Psoas muscle (tissue), 2 donors: ENCODE measurements around a stretch of chr12.

DNA sequence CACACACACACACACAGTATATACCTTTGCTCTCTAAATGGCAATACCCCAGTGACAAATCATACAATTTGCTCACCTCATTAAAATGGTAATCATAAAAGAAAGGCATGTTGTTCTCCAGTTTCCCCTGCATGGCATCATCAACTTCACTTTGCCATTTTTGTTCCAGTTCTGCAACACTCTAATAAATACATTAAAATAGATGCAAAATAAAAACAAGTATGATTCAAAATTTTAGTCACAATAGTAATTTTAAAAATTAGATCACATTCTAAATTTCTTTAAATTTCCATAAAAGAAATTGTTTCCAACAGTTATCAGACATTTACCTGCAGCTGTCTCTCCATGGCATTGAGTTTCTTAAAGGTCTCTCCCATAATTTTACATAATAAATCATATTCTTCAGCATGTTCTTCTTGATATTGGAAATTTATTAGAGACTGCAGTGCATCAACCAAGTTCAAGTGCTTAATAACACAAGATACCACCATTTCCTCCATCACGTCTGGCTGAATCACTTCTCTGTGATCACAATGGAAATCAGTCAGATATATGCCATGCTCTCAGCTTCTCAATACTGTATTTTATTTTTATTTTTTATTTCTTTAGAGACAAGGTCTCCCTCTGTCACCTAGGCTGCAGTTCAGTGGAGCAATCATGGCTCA is 122.8 kb downstream of the TRAFD1 start:
- PRO-cap, 2 experiments = no peak in any of the 2 experiments

DNA sequence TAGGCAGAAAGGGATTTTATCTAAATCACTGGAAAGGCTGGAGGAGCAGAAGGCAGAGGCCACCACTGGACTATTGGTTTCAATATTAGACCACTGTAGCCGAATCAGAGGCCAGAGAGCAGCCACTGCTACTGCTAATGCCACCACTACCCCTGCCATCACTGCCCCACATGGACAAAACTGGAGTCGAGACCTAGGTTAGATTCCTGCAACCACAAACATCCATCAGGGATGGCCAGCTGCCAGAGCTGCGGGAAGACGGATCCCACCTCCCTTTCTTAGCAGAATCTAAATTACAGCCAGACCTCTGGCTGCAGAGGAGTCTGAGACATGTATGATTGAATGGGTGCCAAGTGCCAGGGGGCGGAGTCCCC is 7.2 kb upstream of the OAS2 start:
- PRO-cap, 2 experiments = no peak in any of the 2 experiments

DNA sequence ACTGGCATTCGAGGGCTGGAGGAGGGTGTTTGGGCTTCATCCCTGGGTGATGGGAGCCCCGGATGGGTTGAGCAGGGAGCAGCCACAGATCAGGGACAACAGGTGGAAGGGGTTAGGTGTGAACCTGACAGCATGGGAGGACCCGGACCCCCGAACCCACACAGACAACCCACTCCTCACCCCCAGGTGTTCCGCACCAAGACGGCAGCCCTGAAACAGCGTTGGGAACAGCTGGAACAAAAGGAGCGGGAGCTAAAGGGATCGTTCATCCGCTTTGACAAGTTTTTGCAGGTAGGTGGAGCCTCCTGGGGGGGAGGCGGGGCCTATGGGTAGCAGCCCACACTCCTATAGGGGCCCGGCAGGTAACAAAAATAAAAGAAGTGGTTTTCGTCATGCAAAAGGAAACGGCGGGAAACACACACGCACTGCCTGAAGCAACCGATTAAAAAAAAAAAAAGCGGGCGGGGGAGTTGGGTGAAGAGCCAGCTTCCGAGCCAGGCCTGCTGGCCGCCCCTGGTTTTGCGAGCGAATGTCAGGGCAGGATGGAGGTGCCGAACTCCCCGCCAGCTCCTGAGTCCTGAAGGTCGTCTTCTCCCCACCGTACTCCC is 3.2 kb downstream of the CFAP73 start:
- PRO-cap, 2 experiments = no peak in any of the 2 experiments

GRCh38 chr12:113186515-113186983 is 1.0 kb downstream of the RITA1 start:
- PRO-cap, 2 experiments = no peak in any of the 2 experiments

DNA sequence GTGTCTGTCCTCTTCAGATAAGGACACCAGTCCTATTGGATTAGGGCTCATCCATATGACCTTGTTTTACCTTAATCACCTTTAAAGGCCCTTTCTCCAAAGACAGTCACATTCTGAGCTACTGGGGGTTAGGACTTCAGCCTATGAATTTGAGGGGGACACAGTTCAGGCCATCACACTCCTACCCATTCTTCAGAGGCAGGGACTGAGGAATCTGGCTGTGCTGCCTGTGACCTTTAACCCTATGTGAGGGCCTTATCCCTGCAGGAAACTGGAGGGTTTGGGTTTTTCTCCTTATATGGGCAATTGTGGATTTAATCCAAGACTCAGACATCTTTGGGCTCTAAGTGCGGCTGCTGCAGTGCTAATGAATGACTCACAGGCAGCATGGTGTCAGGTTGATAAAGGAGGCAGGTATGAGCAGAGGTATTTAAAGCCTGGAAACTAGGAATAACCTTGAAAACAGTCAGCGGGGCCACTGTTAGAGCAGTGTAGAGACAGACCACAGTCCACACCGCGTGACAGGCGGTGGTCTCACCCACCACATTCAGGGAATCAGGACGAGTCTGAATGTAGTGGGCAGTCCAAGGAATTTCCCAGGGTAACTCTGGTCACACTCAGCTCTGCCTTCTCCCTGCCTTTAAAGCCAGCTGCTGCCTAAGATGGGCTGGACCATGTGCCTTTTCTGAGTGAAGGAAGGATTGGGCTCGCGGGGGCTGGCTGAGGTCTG is 10.3 kb downstream of the TPCN1 start:
- PRO-cap, 2 experiments = peak in 1 of 2 experiments; most common plus-strand start position 459 of the sequence (in 1)

GRCh38 chr12:113276967-113277737 is 55.9 kb downstream of the TPCN1 start:
- PRO-cap, 2 experiments = no peak in any of the 2 experiments

DNA sequence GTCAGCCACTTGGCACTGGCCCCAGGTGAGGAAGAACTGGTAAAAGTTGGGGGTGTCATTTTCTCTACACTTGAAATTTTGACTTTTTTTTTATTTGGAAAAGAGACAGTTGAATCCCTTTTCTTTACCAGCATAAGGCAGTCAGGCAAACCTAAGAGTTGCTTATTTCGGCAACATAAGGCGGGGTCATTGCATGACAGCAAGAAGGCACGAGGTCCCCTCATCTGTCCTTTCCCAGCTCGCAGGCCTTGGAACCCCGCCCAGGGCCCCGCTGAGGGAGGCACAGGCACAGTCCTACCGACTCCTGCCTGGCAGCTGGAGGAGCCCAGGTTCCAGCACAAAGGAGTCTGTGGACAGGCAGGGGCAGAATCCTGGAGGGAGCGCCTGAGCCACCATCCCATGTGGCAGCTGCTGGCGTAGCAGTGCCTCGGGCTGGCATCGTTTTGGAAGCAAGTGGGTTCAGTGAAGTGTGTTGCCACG is 36.2 kb downstream of the SLC8B1 start:
- PRO-cap, 2 experiments = no peak in any of the 2 experiments

GRCh38 chr12:113407853-113408385 is 4.2 kb upstream of the SDS start:
- PRO-cap, 2 experiments = no peak in any of the 2 experiments

GRCh38 chr12:114368739-114369019 is 37.3 kb downstream of the TBX5 start:
- PRO-cap, 2 experiments = no peak in any of the 2 experiments

DNA sequence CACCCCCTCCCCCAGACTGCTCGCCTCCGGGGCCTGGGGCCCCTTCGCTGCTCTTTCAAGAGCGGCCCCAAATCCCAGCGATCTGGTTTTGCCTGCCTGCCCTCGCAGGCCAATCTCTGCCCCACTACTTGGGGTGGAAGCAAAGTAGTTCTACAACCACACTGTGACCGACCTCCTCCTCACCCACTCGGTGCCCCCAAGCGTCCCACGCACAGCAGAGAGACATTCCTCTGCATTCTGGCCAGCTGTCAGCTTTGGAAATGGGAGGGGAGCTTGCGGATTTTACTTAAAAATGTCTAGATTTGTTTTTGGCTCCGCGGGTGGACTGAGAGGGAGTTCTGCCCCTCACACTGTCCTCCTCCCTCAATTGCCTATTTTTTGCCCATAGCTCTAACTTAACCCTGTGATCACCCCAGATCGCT is 2.5 kb upstream of the TBX3 start:
- PRO-cap, 2 experiments = no peak in any of the 2 experiments

DNA sequence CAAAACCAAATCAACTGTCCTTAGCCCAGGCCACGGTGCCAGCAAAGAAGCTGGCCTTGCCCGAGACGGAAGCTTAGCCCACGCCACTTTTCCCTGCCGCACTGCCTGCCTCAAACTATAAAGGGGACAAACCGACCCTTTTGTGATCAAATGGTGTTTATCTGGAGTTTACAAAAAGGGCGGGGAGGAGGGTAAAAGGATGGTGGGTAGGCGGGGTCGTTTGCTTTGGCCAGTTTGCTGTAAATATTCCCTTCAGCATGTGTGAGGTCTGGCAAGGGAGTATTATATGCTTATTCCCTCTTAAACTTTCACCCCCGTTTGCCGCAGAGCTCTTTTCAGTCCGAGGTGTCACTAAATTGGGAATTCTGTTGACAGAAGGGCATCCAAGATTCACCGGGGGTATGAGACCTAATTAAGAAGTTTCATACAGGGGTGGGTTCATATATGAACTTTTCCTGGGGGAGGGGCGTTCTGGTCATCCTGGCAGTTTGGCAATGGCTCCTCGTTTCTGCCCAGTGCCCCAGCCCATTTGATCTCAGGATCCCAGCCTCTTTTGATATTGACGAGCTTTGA is 3.9 kb upstream of the TBX3 start:
- PRO-cap, 2 experiments = no peak in any of the 2 experiments

GRCh38 chr12:114696833-114697927 is 13.2 kb upstream of the TBX3 start:
- PRO-cap, 2 experiments = no peak in any of the 2 experiments

GRCh38 chr12:115088454-115089065 is 404.6 kb upstream of the TBX3 start:
- PRO-cap, 2 experiments = no peak in any of the 2 experiments

DNA sequence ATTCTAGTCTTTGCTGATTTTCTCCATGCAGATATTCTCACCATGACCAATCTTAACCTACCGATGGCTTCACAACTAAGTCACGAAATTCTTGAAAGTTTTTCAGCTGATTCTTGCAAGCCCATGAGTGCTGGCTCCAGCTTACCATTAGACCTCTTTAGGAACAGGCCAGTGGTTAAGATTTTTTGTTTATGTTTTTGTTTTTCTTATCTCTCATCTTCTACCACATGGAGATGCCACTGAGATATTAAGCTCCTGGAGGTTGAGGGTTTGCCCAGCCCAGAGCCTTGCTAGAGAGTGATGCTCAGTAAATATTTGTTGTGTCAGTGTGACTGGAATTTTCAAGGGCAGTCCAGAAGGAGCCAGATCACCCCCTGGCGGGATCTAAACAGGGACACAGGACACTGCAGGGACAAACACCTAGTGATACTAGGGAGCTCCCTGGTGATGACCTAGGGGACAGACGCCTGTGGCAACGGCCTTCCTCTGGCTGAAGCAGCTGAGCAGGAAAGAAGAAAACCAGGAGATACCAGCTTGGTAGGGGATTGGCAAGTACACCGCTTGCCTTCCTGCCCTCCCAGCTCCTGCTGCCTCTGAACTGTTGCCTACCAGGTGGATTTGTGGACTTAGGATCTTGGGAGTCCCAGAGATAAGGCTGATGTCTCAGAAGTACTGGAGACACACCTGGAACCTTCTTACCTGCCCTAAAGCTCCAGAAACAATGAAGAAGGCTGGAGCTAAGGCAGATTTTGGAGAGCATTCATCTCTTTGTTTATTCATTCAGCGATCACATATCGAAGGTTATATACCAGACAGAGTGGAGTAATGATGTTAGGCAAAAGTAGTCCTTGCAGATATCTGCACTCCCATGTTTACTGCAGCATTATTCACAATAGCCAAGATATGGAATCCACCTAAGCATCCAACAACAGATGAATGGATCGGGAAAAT is 714.4 kb upstream of the TBX3 start:
- PRO-cap, 2 experiments = no peak in any of the 2 experiments

DNA sequence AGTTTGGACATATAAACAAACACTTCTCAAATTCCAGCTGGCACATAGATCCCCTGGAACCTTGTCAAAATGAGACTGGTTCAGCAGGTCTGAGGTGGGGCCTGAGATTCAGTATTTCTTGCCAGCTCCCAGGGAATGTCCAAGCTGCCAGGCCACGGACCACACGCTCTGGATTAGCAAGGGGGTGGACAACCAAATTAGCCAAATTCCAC is 789.3 kb upstream of the TBX3 start:
- PRO-cap, 2 experiments = no peak in any of the 2 experiments

DNA sequence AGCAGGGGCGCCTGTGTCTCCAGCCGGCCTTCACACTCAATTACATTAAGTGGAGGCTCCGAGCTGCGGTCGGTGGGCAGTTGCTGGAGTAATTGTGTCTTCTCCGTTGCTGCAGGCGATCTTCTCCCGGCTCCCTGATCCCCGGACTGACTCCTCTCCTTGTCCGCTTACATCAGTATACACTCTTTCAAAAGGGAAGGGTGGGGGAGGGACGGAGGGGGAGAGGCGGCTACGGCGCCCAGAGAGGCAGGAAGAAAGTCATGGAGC is 707.2 kb downstream of the MED13L start:
- PRO-cap, 2 experiments = no peak in any of the 2 experiments

DNA sequence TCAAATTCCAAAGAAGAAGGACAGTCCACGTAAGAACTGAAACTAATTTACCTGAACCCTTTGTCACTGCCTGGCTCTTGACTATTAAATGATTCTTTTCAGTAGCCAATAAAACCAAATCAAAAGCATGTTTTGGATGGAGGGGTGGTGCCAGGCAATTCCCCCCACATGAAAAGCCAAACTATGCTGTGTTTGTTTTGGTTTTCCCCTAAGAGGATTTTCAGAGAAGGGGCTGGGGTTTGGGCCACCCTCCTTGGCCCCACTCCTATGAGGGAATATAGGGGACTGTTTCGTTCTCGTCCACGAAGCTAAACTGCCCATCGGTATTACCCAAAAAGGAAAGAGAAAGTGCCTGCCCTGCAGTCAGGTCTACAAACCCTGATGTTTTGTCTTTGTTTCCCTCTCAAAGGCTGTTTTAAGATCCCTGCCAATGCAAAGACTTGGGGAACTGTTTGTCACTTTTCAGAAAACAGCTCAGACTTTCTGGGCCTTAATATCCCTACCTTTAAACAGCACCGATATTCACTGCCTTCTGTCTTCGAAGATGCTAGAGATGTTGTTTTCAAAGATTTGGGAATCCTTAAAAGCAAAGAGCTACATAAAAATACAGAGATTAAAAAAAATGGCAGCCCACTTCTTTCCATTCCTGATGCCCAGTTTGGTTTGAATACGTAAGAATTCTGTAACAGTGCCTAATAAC is 518.6 kb downstream of the MED13L start:
- PRO-cap, 2 experiments = no peak in any of the 2 experiments

- PRO-cap, 2 experiments = no peak in any of the 2 experiments
These were observed 486.1 kb downstream of the MED13L start for GRCh38 chr12:115791329-115791900.

GRCh38 chr12:115870303-115870938 is 407.1 kb downstream of the MED13L start:
- PRO-cap, 2 experiments = no peak in any of the 2 experiments

GRCh38 chr12:115918784-115919043 is 358.8 kb downstream of the MED13L start:
- PRO-cap, 2 experiments = no peak in any of the 2 experiments